GM19240 (cell line): ENCODE measurements around a stretch of chr9.

- RRBS: no CpG with 5 or more reads among the region's 6 CpGs
Observed at GRCh38 chr9:12790274-12791353, 15.8 kb downstream of the LURAP1L start.

DNA sequence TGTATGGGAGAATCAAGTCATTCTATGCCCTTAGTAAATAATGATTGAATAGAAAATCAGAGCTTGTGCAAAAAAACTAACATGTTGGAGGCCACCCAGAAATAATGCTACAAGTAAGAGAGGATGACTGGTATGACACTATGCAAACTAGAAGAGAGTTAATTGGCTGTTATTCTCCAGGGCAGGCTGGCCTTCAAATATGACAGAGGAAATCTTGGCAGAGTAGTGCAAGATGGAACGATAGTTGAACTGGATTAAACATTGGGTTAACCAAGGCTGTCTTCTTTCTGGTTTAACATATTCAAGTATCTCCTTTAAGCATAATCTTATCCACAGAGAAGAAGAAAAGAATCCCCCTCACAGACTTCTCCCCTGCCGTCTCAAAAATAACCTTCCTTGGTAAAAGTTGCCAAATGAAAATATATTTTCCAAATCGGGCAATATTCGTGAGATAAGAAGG, 196.1 kb downstream of the MPDZ start:
- RRBS: no CpG with 5 or more reads among the region's 4 CpGs

- RRBS: no CpG with 5 or more reads among the region's 7 CpGs
Observed at GRCh38 chr9:13607935-13608696, 328.6 kb upstream of the MPDZ start.

DNA sequence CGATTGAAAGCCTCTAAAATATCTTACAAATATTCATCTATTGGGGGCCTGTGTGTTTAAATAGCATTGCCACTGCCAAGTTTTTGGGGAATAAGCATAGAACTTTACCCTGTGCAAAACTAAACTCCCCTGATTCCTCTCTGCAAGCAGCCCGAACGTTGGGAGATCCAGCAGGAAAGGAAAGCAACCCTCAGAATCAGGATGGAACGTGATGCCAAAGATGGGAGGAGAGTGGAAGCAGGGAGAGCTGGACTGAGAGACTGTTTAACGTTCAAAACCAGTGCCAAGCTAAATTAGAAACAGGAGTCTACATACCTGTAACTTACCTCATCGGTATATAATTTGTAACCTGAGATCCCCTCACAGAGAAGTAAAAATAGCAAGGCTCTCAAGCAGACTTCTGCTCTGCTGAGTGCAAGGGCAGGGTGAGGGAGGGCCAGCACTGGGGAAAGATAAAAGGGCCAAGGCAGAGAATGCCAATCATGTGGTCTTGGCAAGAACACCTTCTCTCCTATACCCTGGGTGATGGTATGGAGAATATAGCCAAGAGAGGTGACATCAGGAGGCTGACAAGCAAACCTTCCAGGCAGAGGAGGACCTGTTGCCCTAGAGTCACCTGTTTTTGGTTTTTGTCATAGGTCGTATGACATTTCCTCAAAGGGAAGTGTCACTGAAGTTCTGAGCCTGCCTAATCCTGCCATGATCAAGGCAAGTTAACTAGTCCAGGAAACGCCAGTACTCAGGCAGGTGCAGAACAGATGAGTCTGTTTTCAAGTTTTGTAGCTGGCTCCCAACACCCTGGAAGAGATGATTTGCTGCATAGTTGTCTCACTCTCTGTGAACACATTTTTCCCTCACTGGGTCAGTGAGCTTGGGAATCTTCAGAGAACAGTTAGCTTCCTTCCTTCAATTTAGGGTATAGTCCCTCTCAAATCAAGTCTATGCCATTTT, 472.0 kb downstream of the NFIB start:
- RRBS: no CpG with 5 or more reads among the region's 8 CpGs

DNA sequence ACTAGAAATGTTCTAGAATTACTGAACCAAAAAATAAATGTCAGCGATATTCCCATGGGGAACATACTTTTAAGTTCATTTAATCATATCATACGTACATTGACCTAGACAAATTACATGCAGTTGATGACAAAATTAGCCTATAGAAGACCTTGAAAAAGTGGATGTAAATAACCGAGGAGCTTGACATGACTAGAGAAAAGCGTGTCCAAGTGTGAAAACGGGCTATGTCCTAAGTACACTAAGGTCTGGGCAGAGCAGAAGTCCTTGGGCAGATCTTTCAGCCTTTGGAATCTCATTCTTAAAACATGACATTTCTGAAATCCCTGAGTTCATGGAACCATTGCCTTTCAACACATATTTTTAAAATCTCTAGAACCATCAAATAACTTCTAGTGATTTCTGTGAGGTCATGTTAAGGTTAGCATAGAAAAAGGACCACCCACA, 417.1 kb downstream of the NFIB start:
- RRBS: no CpG with 5 or more reads among the region's 5 CpGs

DNA sequence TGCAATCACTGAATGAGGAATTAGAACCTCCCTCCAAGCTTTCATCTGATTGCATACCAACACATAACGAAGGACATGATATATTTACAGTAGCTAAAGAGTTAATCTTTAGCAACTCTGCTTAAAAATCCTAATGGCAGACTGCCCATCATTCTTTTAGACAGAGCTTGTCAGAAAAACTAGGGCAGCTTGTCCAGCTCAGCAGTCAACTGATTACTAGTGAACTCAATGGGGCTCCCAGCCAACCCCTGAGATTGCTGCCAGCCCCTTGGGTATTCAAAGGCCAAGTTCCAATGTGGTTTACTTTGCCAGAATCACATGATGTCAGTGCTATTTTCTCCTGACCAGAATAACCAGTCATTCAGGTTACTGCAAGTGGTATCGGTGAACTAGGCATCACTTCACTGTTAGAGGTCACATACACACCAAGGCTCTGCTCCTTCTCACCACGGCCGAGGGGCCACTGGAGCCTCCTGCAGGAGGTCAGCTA, 62.7 kb downstream of the NFIB start:
- RRBS: no CpG with 5 or more reads among the region's 4 CpGs

- RRBS: no CpG with 5 or more reads among the region's 8 CpGs
Observed at GRCh38 chr9:14344788-14345247, 30.9 kb upstream of the NFIB start.

GRCh38 chr9:14345881-14346805, 32.2 kb upstream of the NFIB start:
- RRBS: no CpG with 5 or more reads among the region's 61 CpGs

- RRBS: no CpG with 5 or more reads among the region's 19 CpGs
Observed at GRCh38 chr9:14353201-14353886, 39.4 kb upstream of the NFIB start.

GRCh38 chr9:14883299-14883637, 27.0 kb downstream of the FREM1 start:
- RRBS: no CpG with 5 or more reads among the region's 2 CpGs

DNA sequence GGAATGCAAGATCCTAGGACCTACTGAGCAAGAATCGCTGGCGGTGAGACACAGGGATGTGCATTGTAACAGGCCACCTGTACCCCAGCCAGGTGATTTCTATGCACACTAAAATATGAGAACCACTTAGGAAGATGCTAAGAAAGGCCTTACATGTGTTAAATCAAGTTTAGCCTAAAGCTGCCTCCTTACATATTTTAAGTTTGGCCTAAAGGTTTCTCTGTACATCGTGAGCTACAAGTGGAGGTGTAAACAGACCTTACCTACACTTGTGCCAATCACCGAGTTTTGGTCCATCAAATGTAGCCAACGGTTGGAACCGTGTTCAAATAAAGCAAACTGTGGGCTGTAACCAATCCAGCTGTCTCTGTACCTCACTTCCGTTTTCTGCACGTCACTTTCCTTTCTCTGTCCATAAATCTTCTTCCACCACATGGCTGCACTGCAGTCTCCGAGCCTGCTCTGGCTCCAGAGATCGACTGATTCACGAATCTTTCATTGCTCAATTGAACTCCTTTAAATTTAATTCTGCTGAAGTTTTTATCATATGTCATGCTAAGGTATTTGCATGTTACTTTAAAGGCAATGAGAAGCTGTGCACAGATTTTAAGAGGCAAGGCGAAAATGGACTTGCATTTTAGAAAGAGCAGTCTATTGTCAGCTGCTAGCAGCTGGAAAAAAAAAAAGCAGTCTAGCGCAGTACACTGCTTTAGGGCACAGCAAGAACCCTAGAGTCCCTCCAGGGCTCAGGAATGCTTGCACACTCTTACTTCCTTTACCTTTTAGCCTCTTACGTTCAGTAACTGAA, 13.3 kb downstream of the TTC39B start:
- RRBS: no CpG with 5 or more reads among the region's 14 CpGs

DNA sequence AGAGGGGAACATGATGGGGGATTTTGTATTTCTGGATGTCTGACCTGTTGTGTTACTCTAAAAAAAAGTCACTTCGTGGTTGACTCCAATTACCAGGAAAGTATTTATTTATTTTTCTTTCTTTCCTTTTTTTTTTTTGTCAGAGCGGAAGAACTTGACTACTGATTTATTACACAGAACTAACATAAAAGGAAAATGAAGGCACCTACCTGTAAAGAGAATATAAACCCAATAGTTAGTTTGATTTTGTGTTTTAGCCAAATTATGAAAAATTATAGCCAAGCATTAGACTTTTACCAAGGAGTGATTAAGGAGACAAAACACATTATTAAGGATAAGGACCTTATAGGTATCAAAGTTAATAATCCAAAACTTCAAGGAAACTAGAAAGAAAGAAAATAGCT, 20.3 kb upstream of the PSIP1 start:
- RRBS: no CpG with 5 or more reads among the region's 2 CpGs

DNA sequence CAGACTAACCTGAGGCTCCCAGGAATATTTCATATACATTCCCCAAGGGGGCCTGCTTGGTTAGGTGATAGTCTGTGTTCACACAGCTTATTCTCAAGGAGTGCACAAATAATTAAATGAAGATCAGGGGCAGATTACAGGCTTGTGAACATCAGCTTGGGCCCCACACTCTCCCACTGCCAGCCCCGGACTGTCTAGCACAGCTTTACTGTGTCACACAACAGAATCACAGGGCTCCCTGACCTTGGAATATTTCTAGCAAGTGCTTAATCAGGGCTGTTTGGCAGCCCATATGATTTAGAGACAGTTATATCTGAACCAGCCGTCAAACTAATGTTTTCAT, 517.8 kb downstream of the BNC2 start:
- RRBS: no CpG with 5 or more reads among the region's 2 CpGs

- RRBS: no CpG with 5 or more reads among the region's 5 CpGs
Observed at GRCh38 chr9:16637886-16638212, 232.6 kb downstream of the BNC2 start.

DNA sequence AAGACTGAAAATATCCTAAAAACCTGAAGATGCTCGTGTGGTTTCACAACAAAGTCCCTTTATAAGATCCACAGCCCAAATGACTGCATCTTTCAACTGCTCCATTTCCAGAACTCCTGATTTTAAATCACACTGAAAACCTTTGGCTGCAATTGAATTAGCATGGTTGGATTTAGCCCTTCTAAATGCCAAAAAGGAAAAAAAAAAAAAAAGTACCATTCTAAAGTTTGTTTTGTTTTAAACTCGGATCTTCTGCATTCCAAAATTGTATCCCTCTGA, 166.2 kb downstream of the BNC2 start:
- RRBS: no CpG with 5 or more reads among the region's 2 CpGs

DNA sequence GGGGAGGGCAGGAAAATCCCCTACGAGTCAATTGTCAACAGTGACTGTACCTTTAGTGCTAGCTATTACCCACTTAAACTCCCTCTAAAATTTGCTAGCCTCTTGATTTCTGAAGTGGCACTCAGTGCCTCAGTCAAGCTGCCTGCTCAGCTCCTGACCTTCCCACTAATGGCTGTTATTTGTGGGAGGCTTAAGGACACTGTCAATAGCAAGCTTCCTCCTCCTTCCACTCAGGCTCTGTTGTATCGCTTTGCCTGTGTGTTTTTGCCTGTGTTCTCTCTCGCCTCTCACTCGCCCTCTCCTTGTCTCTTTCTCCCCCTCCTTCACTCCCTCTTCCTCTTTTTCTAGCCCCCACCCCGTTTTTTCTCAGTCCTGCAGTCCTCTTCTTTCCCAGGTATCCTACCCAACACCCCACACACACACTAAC, 140.8 kb downstream of the BNC2 start:
- RRBS: no CpG with 5 or more reads among the region's 5 CpGs

GRCh38 chr9:16867450-16868441, 2.7 kb downstream of the BNC2 start:
- RRBS: no CpG with 5 or more reads among the region's 11 CpGs

- RRBS: no CpG with 5 or more reads among the region's 10 CpGs
Observed at GRCh38 chr9:16983508-16983952, 113.1 kb upstream of the BNC2 start.

DNA sequence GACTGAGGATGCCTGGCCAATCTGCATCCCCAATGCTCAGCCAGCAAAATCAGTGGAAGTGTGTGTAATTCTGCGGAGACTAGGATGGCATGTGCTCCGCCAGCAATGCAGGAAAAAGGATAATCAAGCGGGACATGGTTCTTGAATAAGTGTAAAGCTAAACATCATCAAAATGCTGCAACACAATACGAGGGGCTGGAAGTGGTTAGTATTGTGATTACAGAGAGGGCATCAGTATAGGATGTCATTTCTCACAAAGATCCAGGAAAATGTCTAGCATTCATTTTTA, 115.7 kb upstream of the BNC2 start:
- RRBS: no CpG with 5 or more reads among the region's 4 CpGs

DNA sequence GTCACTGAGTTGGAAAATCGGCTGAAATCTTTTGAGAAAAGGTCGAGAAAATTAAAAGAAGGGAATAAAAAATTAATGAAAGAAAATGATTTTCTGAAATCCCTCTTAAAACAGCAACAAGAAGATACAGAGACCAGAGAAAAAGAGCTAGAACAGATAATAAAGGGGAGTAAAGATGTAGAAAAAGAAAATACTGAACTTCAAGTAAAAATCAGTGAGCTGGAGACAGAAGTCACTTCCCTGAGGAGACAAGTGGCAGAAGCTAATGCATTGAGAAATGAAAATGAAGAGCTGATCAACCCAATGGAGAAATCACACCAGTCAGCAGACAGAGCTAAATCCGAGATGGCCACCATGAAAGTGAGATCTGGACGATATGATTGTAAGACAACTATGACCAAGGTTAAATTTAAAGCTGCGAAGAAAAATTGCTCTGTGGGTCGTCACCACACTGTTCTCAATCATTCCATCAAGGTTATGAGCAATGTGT, 184.3 kb upstream of the SH3GL2 start:
- RRBS: no CpG with 5 or more reads among the region's 6 CpGs